ENCODE results near the genes CCL27, VCP, ATOSB and MSMP.

DNA sequence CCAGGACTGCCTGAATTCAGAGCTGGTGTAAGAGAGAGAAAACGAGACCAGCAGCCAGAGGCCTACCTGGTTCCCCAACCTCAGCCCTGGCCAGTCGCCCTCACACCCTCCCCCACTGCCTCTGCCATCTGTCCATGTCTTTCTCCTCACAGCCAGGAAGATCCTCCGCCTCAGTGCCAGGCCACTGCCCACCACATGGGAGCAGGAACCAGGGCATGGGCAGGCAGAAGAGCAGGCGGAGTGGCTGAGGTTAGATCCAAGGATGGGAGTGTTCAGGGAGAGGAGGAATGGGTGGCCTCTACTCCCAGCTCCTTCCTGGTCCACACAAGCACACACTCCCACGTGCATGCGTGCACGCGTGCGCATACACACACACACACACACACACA lies 18.3 kb downstream of the CNTFR start:
- PRO-cap: no peak

- PRO-cap: no peak
Observed at GRCh38 chr9:34630347-34630655, 1.4 kb upstream of the ARID3C start.

GRCh38 chr9:34662337-34662769 lies at the start of gene CCL27:
Gene CCL27, minus strand, starts transcription at chr9:34662657.
- PRO-cap: no peak

GRCh38 chr9:35072443-35073258 lies at the start of gene VCP:
Gene VCP, minus strand, starts transcription at chr9:35072625.
- PRO-cap: unidirectional peak, minus-strand start at chr9:35072534; unidirectional peak, minus-strand start at chr9:35072598

DNA sequence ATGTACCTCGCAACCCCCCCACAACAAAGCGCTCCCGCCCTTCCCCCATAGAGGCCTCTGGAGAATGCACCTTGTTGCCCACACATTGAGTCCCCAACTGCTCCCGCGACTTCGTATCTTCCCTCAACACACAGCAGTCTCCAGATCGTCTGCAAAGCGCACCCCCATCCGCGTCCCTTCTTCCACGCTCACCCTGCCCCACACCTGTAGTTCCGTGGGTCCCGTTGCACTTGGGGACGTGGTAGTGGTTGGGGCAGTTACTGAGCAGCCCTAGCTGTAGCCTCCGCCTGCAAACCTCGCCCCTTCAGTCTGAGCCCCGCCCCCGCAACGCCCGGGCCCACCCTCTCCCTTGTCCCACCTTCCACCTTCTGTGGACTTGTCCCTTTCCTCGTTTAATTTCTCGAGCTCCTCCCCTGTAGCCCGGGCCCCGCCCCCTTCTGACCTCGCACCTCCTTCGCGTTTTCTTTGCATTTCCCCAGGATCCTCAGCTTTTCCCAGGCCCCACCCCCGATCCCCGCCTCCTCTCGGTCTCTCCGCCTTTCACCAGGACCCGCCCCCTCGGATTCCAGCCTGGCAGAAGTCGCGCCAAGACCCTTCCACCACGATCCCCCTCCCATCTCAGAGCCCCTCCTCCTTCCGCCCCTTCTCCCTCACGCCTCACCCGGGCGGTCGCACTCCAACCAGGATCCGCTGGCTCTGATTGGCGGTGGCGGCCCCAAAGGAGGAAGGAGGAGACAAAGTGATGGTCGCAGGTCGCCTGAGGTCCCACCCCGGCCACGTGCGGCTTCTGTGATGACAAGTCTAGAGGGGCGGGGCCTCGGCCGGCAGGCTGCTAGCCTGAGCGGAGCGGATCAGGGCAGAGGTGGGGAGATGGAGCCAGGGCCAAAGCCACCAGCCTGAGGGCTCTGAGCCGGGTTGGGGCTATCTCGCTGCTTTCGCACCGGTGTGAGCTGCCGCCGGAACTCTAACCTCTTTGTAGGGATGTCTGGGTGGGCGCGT lies at the start of gene ATOSB:
Gene ATOSB, minus strand, starts transcription at position 262 of the 999 bp plus-strand sequence.
- PRO-cap: unidirectional peak, minus-strand start at position 311 of the sequence; bidirectional peak, plus-strand start at position 859 of the sequence, minus-strand start at position 620 of the sequence

- PRO-cap: no peak
Observed at GRCh38 chr9:35149096-35149363, 12.8 kb upstream of the UNC13B start.

DNA sequence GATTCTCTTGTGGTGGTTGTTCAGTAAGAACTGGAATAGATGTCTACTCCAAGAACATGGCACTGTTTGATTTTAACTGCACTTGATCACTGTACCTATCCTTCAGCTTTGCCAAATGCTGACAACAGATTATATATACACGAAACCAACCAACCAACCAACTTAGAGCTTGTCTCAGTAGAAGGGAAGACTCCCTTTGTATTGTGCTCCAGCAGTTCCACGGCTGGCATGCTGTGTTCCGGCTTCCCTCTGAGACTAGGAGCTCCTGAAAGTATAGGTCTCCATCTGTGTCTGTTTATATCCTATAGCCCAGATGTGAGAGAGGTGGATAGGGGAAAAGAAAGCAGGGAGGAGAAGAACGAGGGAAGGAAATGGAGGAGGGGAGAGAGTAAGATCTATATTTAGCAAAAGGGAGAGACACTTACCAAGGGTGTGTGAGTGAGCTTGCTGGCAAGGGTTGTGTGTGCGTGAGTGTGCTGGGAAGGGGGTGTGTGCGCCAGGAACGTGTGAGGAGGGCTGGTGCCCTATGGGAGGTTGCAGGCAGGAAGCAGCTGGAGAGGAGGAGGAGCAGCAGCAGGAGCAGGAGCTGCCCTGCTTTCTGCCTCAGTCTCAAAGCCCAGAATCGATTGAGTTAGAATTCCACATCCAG lies 148.5 kb upstream of the RUSC2 start:
- PRO-cap: no peak

- PRO-cap: no peak
Observed at GRCh38 chr9:35510563-35511583, 21.0 kb downstream of the RUSC2 start.

DNA sequence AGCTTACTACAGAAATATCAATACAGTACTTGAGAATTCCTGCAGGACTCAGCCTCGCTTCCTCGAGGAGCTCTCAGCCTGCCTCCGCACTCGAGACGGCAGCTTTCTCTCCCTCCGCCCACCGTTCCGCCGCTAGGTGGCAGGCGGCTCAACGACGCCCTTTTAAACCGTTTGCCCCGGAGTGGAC lies 1.3 kb upstream of the TESK1 start:
- PRO-cap: unidirectional peak, minus-strand start at position 134 of the sequence

DNA sequence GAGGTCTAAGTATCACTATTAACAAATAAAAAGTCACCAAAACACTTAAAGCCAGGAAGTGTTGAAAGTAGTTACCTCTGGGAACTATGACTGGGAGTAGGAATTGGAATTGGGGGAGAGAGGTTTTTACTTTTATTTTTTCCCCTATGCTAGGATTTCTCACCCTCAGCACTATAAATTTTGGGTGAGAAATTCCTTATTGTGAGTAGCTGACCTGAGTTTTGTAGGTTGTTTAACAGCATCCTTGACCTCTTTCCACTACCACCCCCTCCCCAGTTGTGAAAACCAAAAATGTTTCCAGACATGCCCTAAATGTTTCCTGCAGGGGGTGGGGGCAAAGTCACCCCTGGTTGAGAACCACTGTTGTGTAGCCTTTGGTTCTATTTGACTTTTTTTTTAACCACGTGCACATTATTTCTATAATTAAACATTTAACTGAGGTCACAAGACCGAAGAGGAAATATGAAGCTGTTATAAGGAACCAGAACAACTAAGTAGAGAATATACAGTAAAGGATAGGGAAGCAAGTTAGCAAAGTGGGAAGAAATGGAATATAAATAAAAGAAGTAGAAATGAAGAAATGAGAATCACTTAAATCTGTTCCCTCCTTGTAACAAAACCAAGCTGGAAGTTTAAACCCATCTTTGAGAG lies 14.7 kb downstream of the SIT1 start:
- PRO-cap: no peak

GRCh38 chr9:35638841-35639069 lies 12.0 kb downstream of the SIT1 start:
- PRO-cap: no peak

DNA sequence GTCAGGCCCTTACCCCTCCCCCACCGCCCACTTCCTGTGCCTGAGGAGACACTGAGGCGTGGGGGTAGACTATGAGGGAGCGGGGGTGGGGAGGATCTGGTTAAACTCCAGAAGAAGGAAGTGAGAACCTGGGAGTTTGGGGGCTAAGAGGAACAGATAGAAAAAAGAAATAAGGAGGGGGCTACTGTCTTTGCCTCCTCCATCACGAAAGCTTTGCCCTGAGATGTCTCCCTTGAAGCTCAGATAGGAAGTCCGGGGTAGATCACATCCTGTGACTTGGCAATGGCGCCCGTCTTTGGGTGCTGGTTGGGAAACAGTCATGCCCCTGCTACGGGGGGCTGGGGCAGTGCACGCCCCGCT lies 1.3 kb downstream of the SIT1 start:
- PRO-cap: no peak

- PRO-cap: no peak
Observed at GRCh38 chr9:35679593-35680602, 6.2 kb downstream of the CA9 start.

- PRO-cap: no peak
Observed at GRCh38 chr9:35753360-35754113, 539 bp downstream of the MSMP start.

DNA sequence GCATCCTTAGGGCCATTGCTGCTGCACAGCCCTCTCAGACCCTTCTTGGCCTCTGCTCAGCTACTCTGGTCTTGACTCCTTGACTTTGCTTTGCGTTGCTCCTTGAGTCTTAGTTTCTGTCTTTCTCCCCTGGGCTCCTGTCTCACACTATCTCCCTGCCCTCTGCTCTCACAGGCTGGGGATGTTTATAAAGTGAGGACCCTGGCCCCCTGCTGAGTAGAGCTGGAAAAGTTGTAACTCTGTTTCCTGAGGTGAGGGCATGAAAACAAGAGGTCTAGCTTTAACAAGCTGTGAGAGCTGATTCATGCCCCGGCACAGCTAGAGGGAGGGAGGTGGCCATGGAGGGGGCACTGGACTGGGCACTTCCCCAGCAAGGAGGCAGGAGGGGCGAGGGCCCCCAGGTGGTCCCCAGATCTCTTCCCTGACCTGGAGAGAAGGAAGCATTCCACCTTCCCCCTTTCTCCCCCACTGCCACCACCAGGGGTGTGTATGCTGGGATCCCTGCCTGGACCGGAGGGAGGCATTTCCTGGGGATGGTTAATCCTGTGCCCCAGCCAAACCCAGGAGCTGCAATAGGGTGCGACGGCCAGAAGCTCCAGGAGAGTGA lies at the start of gene MSMP:
Gene MSMP, minus strand, starts transcription at position 163 of the 607 bp plus-strand sequence.
- PRO-cap: no peak

- PRO-cap: no peak
Observed at GRCh38 chr9:35775944-35776583, 15.3 kb upstream of the NPR2 start.

DNA sequence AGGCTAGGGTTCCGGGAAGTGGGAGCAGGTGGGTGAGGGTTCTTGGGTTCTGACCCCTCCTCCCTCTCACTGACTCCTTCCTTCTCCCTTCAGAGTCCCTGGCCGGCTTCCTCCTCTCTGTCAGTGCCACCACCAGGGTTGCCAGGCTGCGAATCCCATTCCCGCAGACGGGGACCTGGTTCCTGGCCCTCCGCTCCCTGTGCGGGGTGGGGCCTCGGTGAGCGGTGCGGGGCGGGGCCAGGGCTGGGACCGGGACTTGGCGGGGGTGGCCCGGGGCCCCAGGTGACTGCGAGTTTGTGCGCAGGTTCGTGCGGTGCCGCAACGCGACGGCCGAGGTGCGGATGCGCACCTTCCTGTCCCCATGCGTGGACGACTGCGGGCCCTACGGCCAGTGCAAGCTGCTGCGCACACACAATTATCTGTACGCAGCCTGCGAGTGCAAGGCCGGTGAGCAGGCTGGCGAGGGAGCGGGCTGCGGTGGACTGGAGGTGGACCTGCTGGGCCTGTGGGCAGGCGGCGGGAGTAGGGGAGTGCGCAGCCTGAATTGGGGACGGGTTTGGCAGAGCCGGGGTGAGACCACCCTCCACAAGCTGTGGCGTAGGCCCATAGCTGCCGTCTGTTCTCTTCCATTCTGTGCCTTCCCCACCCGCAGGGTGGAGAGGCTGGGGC lies 17.3 kb downstream of the TMEM8B start:
- PRO-cap: no peak

DNA sequence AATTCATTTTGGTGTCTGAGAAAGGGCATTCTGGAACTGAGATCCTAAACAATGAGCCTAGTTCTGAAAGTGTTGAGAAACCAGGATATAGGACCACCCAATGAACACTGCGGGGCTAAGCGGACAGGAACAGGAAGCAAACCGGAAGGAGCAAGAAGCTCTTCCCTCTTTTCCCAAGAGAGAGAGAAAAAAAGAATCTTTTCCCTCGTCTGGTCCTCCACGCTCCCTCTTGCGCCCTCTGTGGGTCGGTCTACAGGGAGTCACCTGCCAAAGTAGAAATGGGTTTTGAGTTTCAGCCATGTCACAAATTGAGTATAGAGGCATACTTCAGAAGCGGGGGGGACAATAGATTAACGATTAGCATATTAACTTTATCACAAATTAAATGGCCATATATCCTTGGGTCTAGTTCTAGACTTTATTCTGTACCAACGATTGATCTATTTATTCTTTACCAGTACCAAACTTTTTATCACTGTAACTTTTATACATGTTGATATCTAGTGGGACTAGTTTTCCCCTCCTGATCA lies 12.2 kb downstream of the OR2S2 start:
- PRO-cap: no peak

- PRO-cap: no peak
Observed at GRCh38 chr9:36153149-36153502, 16.1 kb upstream of the CCIN start.

- PRO-cap: no peak
Observed at GRCh38 chr9:36153964-36155268, 14.8 kb upstream of the CCIN start.

Measured in neutrophil (primary cell).